ENCODE measurements around a stretch of chr19.

DNA sequence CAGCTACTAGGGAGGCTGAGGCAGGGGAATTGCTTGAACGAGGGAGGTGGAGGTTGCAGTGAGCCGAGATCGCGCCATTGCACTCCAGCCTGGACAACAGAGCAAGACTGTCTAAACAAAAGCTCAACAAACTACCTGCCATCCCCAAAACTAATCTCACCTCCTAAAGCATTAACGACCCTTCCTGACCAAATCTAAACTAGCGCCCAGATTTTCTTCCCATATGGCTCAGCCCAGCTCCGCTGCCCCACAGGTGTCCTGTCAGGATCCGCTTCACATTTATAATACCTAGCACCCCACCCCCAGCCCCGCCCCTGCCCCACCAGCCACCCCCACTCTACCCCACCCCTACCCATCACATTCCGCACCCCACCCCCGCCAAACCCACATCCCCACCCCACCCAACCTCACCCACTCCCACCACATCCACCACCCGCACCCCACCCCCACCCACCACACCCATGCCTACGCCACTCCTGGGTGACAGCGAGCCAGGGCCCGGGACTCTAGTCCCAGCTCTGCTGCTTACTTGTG lies 616 bp downstream of the C19orf12 start:
- PRO-cap = bidirectional peak, plus-strand start at position 486 of the sequence, minus-strand start at position 251 of the sequence

- PRO-cap = no peak
Measured at GRCh38 chr19:29812340-29813003, 681 bp downstream of the CCNE1 start.

GRCh38 chr19:29842965-29843752 lies 31.4 kb downstream of the CCNE1 start:
- PRO-cap = no peak

GRCh38 chr19:30691776-30692973 lies 320.0 kb downstream of the ZNF536 start:
- PRO-cap = no peak

DNA sequence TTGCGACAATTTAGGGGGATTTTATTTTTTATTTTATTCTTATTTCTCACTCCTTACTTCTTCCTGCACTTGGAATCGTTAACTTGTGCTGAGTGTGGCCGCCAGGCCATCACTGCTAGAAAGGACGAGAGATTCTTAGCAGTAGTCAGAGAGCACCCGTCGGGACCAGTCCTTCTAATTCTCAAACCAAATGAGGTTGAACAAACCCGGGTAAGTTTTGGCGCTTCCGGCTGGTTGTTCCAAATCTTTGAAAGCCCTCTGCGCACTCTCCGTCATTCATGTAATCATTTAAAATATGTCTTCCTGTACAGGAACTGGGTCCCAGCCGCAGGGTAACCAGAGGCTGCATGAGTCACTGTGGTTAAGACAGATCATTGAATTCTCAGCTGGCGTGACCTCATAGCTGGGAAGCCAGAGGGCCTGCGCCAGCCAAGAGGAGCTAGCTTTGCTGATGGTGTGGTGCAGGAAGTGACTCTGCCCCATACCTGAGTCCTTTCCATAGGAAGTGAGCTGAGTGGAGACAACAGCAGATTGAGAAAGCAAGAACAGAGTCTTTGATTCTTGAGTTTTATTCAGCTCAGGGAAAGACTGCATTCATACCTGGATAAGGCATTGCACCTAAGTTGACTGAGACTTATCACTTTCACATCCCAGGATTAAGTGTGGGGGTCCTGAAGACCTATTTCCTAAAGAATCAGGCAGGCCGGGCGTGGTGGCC lies 135.2 kb downstream of the TSHZ3 start:
- PRO-cap = no peak

DNA sequence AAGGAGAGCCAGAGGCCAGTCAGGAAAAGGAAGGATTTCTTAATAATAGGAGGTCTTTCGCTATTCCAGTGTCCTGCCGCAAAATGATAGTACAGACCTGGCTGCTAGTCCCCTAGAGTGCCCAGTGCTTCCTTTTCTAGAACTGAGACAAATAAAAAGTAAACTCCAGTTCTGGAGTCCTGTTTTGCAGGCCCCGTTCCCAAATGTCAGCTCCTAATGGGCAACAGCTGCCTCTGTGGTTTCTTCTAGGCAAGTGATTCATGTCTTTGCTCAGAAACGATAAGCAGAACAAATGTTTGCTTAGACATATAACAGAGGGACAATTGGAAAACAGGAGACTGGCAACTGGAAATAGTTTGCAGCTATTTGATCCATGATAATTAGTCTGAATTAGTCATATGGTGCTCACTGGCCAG lies 29.0 kb upstream of the TSHZ3 start:
- PRO-cap = no peak

DNA sequence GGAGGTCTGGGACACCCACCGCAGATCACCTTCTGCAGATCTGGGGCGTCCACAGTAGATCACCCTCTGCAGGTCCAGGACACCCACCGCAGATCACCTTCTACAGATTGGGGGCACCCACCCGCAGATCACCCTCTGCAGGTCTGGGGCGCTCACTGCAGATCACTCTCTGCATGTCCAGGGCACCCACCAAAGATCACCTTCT lies 153.4 kb upstream of the TSHZ3 start:
- PRO-cap = unidirectional peak, minus-strand start at position 94 of the sequence

DNA sequence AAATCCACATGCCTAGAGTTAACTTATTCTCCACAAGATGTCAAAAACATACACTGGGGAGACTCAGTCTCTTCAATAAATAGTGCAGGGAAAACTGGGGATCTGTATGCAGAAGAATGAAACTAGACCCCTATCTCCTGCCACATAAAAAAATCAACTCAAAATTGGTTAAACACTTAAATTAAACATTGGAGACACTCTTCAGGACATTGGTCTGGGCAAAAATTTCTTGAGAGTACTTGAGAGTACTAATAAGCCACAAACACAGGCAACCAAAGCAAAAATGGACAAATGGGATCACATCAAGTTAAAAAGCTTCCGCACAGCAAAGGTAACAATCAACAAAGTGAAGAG lies 485.9 kb upstream of the TSHZ3 start:
- PRO-cap = no peak

DNA sequence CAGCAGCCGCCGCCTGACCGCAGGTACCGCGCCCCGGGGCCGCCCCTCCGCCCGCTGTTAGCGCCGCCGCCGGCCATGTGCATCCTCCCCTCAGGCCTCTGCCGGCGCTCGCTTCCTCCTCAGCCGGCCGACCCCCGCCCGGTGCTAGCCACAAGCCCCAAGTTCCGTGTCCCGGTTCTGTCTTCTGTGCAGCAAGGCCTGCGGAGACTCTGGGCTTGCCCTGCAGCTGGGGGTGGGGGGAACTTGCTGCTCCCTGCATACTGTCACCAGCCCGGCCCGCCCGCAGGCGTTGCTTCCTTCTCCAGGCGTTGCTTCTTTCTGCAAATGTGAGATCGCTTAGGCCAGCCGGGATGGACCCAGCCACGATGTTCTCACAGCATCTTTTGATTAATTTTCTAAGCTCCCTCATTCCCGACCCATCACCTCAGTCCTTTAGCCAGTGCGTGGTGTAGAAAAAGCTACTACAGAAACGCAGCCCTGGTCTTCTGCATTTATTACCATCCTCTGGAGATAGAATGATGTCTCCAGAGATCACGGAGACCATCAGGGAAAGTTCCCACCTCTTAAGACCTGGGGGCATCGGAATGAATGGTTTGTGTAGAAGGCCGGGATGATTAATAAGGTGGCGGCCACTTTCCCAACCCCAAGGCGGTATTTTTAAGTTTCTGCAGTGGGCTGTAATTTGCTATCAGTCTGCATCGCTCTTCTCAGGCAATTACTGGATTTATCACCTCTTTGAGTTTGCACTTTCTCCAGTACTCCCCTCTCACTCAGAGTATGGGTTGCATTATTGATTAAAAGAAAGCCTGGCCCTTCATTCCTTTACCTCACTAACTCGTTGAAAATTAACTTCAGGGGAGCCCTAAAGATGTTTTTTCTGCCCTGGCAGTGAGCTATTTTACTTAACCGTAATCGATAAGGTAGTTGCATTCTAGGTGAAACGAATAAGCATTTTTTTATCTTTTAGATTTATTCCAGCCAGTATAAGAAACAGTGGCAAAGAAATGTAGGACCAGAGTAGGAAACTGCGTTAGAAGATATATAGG lies 674 bp downstream of the ZNF507 start:
- PRO-cap = no peak

- PRO-cap = no peak
Measured at GRCh38 chr19:32468308-32469111, 62.9 kb downstream of the DPY19L3 start.

DNA sequence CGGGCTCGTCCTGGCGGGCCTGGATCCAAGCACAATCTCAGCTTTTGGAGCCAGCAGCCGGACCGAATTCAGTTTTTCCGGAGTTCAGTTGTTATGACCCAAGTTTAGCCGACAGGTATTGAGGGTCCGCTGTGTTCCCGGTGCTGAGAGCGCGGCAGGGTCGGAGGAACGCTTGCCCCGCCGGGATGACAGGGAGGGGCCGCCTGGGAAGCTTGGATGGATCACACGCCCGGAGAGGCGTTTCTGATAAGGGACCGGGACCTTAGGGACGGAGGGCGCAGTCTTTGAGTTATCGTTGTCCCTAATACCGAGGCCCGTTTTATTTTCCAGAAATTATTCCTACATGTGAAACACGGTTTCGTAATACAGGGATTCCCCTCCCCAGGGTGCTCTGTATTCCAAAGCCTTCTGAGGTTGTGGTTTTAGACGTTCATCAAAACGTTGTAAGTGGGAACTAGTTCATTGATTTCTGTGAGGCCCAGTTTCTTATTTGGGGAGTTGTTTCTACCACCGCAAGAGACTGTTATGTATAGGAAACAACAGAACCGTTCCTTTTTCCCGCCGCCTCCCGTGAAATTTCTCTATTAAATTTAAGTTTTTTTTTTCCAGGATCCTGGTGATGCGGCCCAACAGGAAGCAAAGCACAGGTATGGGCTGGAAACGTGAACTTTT lies 732 bp downstream of the PDCD5 start:
- PRO-cap = no peak

GRCh38 chr19:32666054-32666432 lies 8.9 kb downstream of the ANKRD27 start:
- PRO-cap = no peak

GRCh38 chr19:32902397-32902867 lies 32.9 kb upstream of the SLC7A9 start:
- PRO-cap = bidirectional peak, plus-strand start at chr19:32902680, minus-strand start at chr19:32902652

- PRO-cap = no peak
Measured at GRCh38 chr19:33022340-33023275, 42.1 kb downstream of the RHPN2 start.

- PRO-cap = unidirectional peak, plus-strand start at chr19:33259751
Measured at GRCh38 chr19:33259502-33260110, 34.0 kb upstream of the SLC7A10 start.

- PRO-cap = no peak
Measured at GRCh38 chr19:33379158-33379510, 5.6 kb downstream of the CEBPG start.

DNA sequence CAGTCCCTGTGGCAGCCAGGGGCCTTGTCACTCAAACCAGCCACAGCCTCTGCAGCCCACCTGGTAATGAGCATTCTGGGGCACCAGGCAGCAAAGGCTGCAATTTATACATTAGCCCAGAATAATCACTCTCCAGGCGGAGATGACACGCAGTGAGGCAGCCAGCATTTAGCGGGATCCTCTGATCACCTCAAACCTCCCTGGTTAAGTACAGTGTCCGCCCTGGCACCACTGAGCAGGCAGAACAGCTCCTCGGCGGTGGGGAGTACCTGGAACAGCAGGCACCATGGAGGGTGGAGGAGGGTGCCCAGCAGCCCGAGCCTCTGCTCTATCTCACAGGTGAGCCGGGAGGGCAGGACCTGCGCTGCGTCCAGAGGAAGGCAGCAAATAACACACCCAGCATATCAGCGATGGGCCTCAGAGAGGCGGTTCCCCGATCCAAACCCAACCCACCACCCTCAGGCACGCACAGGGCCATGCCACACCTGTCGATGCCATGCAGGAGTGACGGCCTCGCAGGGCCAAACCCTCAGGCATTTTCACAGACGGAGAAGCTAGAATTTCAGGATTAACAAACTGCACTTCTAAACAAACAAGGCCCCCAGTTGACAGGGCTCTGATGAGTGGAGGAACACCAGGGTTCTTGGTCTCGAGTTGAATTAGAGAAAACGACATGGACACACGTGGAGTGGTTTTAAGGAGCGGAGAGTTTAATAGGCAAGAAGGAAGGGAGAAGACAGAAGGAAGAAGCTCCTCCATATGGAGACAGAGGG lies 11.8 kb downstream of the PEPD start:
- PRO-cap = no peak

DNA sequence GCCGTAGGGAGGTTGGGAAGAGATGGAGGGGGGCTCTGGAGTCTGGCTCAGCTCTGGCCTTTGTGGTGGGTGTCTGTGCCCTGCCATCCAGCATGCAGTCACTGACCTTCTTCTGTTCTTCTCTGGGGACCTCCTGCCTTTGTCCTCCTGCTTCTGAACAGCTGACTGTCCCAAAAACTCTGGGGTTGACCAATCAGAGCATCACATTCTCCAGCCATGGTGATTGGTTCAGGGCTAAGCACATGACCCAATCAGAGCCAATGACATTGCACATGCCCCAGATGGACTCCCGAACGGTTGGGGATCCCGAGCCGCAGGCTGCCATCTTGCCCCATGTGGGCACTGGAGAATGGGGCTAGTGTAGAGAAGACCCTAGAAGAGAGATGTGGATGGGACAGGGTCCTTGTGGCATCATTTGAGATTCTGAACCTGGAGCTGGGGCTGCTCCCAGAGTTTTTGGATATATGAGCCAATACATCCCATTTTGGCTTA lies 31.3 kb upstream of the PEPD start:
- PRO-cap = no peak

DNA sequence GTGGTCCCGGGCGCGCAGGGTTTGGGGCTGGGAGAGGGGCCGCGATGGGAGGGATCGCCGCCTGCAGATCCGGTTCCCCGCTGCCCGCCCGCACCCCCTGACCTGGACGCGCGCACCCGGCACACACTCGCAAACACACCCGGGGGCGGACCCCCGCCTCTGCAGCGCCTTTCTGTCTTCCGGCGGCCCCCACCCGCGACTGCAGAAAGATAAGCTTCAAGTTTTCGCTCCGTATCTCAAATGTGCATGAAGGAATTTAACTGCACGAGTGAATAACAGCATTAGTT lies 799 bp downstream of the KCTD15 start:
- PRO-cap = bidirectional peak, plus-strand start outside the sequence, minus-strand start at position 99 of the sequence

- PRO-cap = bidirectional peak, plus-strand start at chr19:34172525, minus-strand start at chr19:34172365
Measured at GRCh38 chr19:34172301-34172433, 137 bp upstream of the LSM14A start.